Mesothelial cell of epicardium (in vitro differentiated cells): ENCODE measurements around a stretch of chr16.

DNA sequence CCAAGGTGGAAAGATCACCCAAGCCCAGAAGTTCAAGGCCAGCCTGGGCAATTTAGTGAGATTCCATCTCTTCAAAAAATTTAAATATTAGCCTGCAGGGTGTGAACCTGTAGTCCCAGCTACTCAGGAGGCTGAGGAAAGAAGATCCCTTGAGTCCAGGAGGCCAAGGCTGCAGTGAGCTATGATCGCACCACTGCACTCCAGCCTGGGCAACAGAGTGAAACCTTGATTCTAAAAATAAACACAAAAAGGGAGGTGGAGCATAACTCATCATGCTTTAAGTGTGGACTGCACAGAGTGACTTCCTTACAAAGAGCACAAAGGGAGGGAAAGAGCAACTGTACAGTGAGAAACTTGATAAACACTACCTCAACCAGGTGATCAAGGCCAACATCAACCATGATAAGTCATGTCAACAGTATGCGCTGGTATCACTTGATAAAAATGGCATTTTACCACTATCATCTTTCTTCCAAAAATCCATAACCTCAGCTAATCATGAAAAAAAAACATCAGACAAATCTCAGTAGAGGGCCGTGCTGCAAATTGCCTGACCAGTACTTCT, 72.7 kb upstream of the ATF7IP2 start:
- PRO-cap: no peak

- PRO-cap: no peak
Observed at GRCh38 chr16:10514750-10515427, 65.5 kb downstream of the EMP2 start.

- PRO-cap: no peak
Observed at GRCh38 chr16:10578328-10579394, 1.7 kb downstream of the EMP2 start.

GRCh38 chr16:10594405-10595262, 14.2 kb upstream of the EMP2 start:
- PRO-cap: no peak

DNA sequence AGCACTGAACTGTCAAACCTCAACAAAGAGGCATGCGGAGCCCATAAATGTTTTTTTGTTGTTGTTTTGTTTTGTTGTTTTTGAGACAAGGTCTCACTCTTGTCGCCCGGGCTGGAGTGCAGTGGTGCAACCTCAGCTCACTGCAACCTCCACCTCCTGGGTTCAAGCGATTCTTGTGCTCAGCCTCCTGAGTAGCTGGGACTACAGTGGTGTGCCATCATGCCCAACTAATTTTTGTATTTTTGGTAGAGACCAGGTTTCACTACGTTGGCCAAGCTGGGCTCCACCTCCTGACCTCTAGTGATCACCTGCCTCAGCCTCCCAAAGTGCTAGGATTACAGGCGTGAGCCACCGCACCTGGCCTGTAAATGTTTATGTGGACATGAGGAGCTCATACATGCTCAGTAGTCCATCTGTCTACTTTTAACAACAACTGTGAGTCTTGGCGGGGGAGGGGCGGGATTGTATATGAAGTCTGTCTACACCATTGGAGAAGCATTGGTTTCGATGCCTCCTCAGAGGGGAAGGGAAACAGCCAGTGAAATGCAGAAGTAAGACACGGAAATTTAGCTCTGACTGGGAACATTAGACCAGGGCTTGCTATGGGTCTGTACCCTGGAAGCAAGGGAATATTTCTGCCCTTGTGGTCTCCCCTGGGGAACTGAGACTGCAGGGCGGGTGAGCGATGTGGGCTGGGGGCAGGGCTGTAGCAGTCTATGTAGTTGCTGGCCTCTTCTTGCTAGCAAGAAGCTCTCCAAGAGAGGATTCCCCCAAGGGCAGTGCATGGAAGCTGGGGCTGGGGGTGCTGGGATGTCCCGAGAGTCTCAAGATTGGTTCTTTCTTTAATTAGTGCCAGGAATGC, 9.3 kb downstream of the NUBP1 start:
- PRO-cap: no peak

DNA sequence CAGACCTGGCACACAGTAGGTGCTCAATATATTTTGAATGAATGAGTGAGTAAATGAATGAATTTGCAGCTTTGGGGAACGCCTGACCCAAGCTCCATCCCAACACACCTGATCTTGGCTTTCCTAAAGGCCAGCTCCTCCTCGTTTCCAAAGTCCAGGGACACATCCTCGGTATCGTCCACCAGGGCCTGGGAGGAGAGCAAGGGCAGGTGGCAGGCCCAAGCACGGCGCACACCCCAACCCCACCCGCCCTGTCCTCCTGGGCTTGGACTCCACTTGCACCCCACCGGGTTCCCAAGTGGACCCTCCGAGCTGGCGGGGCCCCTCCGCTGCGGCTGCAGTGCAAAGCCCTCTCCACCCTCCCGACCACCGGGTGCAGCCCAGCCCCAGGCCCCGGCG, 600 bp downstream of the TVP23A start:
- PRO-cap: no peak

DNA sequence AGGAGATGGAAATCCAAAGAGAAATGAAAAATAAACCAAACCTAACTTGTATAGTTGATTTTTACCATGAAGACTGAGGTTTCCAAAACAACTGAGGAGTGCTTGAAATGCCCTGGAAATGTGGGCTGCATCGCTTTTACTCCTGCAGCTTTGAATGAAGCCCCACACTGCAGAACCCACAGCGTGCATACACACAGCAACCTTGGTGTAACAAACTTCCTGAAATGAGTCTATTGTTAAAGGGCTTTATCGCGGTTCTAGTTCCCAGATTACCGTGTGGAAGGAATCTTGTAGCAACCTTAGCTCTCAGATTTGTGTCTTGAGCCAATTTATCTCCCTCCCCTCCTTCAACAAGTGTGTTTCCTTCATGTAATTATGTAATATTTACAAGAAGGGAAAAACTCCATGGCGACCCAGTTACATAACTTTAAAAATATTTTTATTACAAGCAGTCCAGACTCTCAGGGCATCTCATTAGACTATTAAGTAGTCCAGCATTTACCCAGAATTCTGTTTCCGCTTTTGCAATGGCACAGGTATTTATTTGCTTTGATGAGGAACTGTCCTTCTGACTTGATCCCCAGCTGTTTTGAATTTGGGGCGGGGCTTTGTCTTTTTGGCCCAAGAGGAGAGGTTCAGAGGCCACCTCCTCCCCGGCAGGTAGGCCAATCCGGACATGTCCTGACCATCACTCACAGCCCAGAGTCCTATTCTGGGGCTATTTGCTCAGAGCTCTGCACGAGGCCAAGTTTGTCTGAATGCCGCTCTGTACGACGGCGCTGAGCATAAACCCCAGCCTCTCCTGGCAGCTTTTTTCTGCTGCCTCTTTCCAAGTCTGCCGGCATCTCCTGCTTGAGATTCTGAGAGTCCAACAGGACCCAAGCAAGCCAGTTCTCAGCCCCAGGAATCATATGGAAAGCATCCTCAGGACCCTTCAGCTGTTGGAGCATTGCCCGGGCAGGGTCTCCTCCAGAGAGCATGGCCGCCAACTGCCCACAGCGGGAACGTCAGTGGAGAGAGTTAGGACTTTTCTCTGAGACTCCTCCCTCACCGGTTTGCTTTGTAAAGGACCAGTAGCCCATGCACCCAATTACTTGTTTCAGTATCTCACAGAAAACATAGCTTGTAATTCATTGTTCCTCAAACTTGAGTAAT, 35.6 kb downstream of the CLEC16A start:
- PRO-cap: no peak

GRCh38 chr16:11004769-11005428, 60.5 kb downstream of the CLEC16A start:
- PRO-cap: no peak

DNA sequence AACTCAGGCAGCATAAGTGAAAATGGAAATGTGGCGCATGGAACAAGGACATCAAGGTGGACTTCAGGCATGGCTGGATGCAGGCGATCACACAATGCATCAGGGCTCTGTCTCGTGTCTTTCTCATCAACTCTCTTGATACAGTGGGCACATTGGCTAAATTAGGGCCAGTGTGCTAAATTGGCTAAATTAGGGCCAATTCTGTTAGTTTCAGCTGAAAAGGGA, 17.7 kb downstream of the SOCS1 start:
- PRO-cap: no peak

GRCh38 chr16:11251919-11252869, 3.8 kb downstream of the SOCS1 start:
- PRO-cap: no peak

DNA sequence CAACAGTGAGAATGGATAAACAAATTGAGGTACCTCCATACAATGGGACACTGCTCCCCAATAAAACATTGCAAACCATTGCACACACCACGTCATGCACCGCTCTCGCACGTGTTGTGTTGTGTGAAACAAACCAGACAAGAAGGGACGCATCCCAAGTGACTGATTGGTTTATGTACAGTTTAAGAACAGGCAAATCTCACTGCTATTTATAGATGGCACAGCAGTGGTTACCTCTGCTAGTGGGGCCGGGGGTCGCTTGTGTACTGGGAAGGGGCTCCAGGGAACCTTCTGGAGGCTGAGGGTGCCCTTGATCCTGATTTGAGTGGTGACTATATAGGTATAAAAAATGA, 16.0 kb upstream of the PRM1 start:
- PRO-cap: no peak

DNA sequence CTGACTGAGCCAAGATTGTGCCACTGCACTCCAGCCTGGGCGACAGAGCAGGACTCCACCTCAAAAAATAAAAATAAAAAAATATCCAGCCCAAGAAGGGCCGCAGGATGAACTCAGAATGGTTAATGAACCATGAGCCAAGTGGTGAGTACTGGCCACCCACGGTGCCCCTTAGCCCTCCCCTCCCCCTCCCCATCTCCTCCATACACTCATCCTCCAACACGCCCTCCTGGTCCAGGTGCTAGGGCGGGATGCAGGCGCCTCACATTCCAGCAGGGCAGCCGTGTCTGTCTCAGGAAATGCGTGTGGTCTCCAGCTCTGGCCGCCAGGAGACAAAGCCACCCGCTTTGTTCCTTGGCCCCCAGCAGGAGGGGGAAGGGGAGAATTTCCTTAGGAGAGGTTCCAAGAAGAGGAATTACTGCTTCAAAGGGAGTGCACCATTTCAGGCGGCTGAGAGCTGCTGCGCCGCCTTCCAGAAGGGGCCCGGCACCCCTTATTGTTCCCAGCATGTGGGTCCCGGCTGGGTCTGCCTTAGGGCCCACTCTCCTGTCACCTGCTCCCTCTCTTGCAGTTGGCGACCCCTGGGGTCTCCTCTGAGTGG, 29.8 kb upstream of the RMI2 start:
- PRO-cap: no peak

GRCh38 chr16:11349661-11350231, 4.5 kb downstream of the RMI2 start:
- PRO-cap: no peak

DNA sequence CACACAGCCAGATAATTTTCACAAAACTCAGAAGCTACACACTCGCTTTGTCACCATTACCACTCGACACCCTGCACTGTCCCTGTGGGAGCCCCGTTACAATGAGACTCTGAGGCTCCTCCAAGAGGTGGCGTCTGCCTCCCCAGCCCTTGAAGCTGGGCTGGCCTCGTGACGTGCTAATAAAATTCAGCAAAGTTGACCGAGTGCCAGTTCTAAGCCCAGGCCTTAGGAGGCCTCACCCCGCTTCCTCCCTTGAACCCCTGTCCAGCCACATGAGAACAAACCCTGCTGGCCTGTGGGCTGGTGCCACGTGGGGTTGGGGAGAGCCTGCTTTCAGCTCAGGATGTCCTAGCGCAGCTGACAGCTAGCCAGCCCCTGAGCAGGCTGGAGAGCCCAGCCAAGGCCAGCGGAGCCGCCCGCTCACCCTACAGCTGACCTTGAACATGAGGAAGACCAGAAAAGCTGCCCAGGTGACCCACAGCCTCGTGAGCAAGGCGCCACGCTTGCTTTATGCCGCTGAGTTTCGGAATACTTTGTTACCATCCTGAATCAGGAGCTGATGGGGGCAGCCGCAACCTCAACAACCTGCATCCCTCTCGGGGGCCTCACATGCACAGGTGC, 57.1 kb downstream of the RMI2 start:
- PRO-cap: no peak

- PRO-cap: no peak
Observed at GRCh38 chr16:11556271-11556593, 29.2 kb upstream of the ENSG00000188897 start.

DNA sequence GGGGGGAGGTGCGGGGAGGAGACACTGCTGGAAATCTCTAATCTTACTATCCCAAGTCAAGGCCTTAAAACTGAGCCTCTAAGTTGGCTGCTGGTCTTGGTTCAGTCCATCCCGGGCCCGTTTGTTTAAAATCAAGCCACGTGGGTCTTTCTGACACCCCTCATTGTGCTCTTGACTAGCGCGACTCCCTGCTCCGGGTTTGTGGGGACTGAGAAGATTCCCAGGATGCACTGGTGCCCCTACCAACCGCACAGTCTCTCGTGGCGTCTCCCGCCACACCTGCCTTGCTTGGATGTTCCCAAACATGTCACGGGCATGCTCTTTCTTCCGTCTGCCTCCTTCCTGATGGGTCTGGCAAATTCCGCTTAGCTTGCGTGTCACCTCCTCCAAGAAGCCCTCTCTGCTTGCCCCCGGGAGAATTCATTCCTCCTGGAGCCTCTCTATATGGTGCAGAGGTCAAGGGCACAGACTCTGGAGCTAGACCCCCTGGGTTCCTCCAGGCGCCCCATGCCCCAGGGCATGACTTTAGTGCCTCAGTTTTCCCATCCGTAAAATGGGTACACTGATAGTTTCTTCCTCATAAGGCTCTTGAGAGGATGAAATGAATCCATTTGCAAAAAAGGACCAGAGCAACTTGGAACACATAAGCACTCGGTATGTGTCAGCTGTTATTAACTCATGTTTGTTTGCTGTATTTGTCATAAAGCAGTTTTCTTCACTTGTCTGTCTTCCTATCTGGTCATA, 21.1 kb downstream of the LITAF start:
- PRO-cap: no peak

GRCh38 chr16:11567426-11567851, 19.3 kb downstream of the LITAF start:
- PRO-cap: no peak

- PRO-cap: no peak
Observed at GRCh38 chr16:11581346-11582166, 5.2 kb downstream of the LITAF start.

GRCh38 chr16:11582226-11582883, 4.4 kb downstream of the LITAF start:
- PRO-cap: no peak

DNA sequence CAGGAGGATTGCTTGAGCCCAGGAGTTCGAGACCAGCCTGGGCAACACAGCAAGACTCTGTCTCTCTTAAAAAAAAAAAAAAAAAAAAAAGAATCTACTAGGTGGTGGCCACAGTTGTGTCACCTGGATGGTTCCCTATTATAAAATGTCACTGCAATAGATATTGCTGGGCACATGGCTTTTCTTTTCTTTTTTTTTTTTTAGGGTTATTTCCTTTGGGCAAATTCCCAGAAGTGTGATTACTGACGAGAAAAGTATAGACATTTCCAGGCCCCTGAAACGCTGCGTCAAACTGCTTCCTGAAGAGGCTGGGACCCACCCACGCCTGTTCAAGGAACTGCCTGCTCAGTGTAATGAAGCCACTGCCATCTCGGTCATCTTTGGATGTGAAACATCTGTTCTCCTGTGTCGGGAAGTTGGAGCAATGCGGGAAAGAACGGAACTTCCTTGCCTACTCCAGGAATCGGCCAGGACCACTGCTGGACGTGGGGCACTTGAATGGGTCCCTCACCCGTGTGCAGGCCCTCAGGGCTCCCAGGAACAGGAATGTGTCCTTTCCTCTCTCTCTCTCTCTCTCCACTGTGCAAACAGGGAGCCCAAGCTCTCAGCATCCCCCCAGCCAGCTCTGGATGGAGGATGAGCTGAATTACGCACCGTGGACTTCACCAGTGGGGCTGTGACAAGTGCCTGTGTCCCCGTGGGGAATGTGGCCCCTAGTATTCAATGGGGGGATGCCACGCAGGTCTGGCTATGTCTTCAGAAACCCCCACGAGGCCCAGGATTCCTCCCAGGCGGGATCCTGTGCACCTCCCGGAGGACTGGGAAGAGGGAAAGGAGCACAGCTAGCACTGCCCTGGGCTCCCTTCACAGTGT, 18.1 kb upstream of the LITAF start:
- PRO-cap: no peak